Measurements from ENCODE around the genes INSR, PCP2 and PRR36.

GRCh38 chr19:7214071-7214818, 80.0 kb downstream of the INSR start:
- RRBS = no CpG with 5 or more reads among the region's 10 CpGs

GRCh38 chr19:7293712-7294706, at the start of gene INSR:
Gene INSR, minus strand, starts transcription at chr19:7294414.
- RRBS = 2% methylated on average over 50 of the region's 128 CpGs

DNA sequence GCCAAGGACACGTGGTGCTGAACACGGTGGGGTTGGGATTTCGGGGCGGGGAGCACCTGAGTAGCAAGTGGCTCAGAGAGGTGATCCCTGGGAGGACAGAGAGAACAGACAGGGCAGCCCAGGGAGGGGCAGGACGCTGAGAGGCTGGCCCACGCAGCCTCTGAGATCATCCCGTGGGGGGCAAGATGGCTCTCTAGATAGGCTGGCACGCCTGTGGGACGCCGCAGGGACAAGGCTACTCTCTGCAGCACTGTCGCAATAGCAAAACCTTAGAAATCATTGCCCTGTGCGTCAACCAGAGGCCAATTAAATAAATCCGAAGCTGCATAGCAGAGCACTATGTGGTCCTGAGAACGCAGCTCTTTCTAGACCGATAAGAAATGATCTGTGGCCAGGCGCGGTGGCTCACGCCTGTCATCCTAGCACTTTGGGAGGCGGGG, 5.1 kb downstream of the PEX11G start:
- RRBS = no CpG with 5 or more reads among the region's 19 CpGs

DNA sequence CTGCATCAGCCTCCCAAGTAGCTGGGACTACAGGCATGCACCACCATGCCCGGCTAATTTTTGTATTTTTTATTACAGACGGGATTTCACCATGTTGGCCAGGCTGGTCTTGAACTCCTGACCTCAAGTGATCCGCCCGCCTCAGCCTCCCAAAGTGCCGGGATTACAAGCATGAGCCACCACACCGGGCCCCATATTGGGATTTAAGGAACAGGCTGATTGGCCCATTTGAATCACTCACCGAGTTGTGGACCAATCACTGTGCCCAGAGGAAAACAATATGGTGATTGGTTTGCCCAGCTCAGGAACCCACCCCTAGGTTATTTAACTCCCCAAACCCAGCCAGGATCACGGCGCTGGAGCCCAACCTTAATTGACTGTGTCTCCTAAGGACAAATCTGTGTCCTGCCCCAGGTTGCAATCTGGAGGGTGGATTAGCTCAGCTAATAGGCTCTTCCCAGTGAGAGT, 3.7 kb upstream of the ZNF358 start:
- RRBS = no CpG with 5 or more reads among the region's 9 CpGs

DNA sequence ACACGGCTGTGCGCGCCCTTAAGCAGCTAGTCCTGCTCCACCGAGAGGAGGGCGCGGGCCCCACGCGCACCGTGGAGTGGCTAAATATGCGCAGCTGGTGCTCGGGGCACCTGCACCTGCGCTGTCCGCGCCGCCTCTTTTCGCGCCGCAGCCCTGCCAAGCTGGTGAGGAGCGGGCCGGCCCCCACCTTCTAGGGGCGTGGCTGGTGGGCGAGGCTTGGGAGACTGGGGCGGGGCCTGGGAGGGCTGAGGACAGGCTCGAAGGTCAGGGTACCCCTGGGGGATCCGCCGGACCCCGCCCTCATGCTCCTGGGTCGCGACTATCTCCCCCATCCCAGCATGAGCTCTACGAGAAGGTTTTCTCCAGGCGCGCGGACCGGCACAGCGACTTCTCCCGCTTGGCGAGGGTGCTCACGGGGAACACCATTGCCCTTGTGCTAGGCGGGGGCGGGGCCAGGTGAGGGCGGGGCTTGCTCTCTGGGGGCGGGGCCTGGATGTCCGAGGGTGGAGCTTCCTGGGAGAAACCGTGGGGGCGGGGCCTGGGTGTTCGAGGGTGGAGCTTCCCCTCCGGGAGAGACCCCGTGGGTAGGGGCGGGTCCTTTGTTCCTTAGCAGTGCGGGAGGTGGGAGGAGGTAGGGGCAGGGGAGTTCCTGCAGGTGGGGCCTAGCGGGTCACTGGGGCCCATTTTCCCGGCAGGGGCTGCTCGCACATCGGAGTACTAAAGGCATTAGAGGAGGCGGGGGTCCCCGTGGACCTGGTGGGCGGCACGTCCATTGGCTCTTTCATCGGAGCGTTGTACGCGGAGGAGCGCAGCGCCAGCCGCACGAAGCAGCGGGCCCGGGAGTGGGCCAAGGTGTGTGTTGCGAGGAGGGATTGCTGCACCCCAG, 19.6 kb downstream of the PNPLA6 start:
- RRBS = 74% methylated on average over 11 of the region's 69 CpGs

- RRBS = no CpG with 5 or more reads among the region's 10 CpGs
Observed at GRCh38 chr19:7633373-7634122, at the start of gene PCP2. Gene PCP2, minus strand, starts transcription at chr19:7633719.

GRCh38 chr19:7637309-7638234, 662 bp downstream of the STXBP2 start:
- RRBS = 9% methylated on average over 8 of the region's 36 CpGs

DNA sequence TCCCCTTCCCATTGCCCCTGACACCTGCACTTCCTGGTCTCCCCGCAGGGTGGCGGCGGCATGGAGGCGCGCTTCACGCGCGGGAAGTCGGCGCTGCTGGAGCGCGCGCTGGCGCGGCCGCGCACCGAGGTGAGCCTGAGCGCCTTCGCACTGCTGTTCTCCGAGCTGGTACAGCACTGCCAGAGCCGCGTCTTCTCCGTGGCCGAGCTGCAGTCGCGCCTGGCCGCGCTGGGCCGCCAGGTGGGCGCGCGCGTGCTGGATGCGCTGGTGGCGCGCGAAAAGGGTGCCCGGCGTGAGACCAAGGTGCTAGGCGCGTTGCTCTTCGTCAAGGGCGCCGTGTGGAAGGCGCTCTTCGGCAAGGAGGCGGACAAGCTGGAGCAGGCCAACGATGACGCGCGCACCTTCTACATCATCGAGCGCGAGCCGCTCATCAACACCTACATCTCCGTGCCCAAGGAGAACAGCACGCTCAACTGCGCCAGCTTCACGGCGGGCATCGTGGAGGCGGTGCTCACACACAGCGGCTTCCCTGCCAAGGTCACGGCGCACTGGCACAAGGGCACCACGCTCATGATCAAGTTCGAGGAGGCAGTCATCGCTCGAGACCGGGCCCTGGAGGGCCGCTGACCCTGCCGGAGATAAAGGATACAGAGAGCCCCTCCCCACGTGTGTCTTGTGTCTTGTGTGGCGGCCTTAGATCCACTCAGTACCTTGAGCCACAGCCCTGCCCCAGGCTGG, 1.7 kb downstream of the TRAPPC5 start:
- RRBS = no CpG with 5 or more reads among the region's 75 CpGs

- RRBS = no CpG with 5 or more reads among the region's 7 CpGs
Observed at GRCh38 chr19:7718633-7719010, 13.3 kb downstream of the CLEC4G start.

DNA sequence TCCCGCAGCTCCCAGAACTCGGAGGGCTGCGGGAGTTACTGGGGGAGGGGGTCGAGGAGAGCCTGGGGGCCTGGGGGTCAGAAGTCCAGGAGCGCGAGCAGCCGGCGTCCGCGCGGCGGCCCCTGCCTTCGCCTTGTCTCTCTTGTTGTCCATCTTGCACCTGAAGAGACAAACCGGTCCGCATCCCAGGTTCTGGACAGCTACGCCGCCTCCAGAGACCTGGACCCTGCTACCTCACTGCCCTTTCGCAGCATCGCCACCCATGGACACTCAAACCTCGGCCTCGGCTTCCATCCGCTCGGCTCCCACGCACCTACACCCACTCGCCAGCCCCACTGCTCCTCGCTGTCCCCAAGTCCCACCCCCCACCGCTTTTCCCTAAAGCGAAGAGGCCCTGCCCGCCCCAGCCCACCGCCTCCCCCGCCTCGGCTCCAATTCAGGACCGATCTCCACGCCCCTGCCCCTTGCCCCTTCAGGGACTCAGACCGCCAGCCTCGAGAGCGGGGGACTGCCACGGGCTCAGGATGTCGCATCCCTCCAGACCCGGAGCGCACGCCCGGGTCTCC, 570 bp downstream of the PRR36 start:
- RRBS = 12% methylated on average over 9 of the region's 43 CpGs

GRCh38 chr19:7874103-7875330, at the start of gene PRR36:
Gene PRR36, minus strand, starts transcription at chr19:7874390.
- RRBS = 3% methylated on average over 43 of the region's 98 CpGs

DNA sequence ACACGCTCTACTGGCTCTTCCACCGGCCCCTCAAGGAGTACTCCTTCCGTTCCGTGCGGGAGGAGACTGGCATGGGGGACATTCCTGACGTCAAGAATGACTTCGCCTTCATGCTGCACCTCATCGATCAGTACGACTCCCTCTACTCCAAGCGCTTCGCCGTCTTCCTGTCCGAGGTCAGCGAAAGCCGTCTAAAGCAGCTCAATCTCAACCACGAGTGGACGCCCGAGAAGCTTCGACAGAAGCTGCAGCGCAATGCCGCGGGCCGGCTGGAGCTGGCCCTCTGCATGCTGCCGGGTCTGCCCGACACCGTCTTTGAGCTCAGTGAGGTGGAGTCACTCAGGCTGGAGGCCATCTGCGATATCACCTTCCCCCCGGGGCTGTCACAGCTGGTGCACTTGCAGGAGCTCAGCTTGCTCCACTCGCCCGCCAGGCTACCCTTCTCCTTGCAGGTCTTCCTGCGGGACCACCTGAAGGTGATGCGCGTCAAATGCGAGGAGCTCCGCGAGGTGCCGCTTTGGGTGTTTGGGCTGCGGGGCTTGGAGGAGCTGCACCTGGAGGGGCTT, 4.1 kb upstream of the MAP2K7 start:
- RRBS = 88% methylated on average over 5 of the region's 38 CpGs

- RRBS = no CpG with 5 or more reads among the region's 11 CpGs
Observed at GRCh38 chr19:7937829-7938440, 5.5 kb downstream of the TIMM44 start.

DNA sequence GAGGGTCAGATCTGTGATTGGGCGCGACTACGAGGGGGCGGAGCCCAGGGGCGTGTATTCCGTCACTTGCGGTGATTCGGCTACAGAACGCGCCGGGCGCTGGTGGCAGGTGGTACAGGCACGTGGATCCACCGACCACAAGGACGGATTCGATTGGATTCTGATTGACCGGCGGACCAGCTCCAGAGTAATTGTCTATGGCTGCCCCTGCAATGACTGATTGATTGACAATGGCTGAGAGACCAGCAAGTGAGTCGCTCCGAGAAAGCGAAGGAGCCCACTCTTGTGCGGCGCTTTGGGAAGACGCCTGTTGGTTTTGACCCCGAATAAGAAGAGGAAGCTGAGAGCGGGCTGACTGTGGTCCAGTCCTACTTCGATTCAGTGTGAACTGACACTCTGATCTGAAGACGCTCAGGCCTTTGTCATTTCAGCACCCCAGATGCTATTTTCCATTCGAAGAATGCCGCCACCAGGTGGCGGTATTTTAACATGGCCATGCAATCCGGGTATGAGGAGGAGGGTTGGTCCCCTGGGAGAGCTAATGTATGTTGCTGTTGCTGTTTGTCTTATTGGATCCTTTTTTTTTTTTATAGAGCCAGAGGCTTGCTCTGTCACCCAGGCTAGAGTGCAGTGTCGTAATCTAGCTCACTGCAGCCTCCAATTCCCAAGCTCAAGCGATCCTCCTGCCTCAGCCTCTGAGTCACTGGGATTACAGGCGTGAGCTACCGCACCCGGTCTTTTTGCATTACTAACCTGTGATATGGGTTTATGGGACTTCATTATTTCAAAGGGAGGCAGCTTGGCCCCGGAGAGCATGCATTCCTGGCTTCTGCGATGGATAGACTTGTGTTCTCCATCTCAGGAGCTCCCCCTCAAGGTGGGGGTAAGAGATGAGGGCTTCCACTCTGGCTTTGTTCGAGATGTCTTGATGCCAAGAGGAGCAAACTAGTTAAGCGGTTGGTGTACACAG, 725 bp upstream of the TIMM44 start:
- RRBS = 8% methylated on average over 12 of the region's 41 CpGs

DNA sequence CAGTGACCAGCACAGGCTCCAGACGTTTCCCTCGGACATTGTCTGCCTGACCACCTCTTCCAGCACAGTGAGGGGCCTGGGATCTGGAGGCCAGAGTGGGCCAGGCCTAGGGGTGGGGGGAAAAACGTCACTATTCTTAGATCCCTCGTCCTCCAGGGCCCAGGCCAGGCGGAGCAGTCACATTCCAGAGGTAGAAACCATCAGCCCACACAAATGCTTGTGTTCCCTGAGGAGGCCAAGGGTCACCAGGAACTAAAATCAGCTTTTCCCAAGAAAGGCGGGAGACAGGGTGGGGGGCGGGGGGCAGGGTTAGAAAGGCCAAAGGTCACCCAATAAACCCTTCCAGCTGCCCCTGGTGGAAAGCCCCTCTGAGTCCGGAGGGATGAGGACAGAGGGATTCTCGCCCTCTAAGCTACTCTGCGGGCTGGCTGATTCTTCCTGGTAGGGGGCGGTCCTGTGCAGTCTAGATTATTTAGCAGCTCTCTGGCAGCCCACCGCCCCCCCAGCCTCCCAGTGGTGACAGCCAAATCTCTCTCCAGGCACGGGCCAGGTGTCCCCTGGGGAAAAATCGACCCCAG, 23.6 kb upstream of the CCL25 start:
- RRBS = no CpG with 5 or more reads among the region's 14 CpGs

GRCh38 chr19:8148477-8148924, 891 bp downstream of the FBN3 start:
- RRBS = 6% methylated on average over 9 of the region's 17 CpGs

- RRBS = 10% methylated on average over 1 of the region's 16 CpGs
Observed at GRCh38 chr19:8161080-8161706, 11.8 kb upstream of the FBN3 start.

- RRBS = no CpG with 5 or more reads among the region's 4 CpGs
Observed at GRCh38 chr19:8195239-8195583, 14.0 kb upstream of the CERS4 start.

GRCh38 chr19:8208631-8209078, 515 bp upstream of the CERS4 start:
- RRBS = 6% methylated on average over 13 of the region's 37 CpGs

DNA sequence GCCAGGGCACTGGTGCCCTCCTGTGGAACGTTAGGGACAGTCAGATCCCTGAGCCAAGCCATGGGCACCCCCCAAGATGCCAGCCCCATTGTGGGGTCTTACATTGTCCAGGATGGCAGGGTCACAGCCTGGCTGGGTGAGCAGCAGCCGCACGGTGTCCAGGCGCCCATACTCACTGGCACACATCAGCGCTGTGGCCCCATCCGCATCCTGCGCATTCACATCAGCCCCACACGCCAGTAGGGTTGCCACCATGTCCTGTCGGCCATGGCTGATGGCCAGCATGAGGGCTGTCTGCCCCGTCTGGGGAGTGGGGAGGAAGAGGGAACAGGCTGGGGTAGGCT, 3.2 kb downstream of the RPS28 start:
- RRBS = no CpG with 5 or more reads among the region's 10 CpGs